Daoy (cell line): Measurements from ENCODE around the genes DOCK8 and SPATA6L.

DNA sequence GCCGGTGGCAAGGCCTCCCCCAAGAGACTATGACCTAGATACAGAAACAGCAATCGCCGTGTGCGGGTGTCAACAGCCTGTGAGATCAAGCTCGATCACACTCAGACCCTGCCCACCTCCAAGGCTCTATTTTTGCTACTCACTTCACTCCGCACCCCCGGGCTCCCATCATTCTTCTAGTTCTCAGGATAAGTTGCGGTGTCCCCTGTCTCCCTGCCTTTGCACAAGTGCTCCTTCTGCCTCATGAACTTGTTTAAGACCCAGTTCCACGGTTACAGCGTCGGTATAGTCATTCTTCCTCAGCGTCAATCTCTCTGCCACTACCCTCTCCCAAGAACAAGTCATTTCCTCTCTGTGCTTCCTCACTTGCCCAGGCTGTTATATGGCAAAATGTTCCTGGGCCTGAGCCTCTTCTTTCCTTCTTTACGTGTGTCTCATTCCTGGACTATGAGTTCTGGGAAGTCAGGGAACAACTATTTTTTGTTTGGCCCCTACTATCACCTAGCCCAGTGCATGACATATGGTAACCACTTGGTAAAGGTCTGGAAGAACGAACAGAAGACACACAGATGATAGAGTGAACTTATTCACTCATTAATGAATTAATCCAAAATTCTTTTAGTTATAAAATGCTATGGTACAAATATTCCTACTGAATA is 5.3 kb upstream of the DOCK8 start:
- RAMPAGE, long total RNA: no peak

DNA sequence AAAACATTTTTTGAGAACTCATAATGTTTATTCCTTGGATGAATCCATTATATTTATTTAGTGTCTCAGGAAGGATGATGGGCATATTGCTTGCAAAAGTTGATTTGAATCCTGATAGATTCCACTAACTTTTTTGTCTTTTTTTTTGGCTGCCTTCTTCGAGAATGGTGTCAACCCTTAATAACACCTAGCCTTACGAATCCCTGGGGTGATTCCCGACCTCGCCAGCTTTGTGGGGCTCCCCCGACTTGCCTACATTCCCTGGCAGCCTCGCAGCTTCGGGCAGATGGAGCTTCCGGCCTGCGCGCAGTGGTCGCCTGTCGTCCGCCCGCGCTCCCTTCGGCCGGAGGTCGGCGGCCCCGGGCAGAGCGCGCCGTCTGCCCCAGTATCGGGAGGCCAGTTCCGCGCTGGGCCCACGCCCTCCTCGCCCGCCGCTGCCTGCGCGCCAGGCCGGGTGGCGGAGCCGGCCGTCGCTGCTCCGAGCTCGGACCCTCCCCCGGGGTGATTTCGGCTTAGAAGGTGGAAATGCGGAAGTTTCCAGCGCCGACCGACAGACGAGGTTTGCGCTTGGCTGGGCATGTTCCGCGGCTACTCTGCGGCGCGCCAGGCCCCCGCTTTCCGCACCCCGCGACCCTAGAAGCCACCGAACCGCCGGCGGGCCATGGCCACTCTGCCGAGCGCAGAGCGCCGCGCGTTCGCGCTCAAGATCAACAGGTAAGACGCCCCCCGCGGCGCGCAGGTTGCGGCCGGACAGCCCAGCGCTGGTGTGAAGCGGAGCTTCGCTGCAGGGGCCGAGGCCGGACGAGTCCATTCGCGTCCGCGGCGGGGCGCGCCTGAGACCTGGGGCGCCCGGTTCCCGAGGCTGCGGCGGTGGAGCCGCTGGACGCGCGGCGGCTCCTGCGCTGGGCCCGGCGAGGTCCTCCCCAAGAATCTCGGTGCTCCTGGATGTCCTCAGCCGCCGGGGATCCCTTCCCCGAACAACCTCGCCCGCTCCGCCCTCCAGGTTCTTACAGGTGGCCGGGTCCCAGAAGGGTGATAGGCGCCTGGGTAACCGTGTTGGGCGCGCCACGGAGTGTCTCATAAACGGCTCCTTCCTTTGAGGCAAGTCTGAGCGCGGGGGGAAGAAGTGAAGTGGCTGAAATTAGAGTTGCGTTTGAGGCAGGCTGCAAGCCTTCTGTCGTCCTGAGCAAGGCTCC is at the start of gene DOCK8:
TSS of gene DOCK8 (plus strand) at position 550 of the 1,196 bp plus-strand sequence.
- RAMPAGE, long total RNA: no peak

GRCh38 chr9:274020-274954 is 59.6 kb downstream of the DOCK8 start:
- RAMPAGE, long total RNA: no peak

DNA sequence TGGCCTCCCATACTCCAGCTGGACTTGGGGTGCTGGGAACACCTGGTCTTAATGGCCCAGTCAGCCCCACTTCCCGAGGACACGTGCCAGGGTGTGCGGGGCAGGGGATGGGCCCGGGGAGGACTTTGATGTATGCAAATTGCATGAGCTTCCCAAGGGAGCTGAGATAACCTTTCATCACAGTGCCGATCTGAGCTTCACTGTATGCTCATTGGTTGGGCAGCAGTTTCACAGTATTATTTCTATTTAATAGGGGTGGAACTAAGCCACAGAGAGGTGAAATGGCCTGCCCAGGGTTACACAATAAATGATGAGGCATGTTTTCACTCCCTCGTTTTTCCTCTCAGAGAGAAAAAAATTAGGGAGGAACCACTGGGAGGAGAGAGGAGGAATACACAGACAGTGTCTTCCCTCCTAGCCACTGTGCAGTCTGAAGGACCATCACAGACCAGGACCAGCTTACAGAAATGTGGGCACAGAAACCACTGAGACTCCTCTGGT is 65.0 kb upstream of the KANK1 start:
- RAMPAGE, long total RNA: no peak

- RAMPAGE, long total RNA: no peak
These were observed 146.0 kb downstream of the KANK1 start for GRCh38 chr9:650421-650883.

DNA sequence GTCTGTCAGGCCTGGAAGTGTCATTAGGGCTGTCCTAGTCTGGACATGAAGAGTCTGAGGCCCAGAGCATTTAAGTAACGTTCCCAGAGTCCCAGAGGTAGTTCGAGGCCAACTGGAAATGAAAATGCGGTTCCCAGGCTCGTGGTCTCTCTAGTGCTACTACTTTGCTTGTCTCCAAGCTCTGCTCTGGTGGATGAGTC is 148.6 kb downstream of the KANK1 start:
- RAMPAGE, long total RNA: no peak

- RAMPAGE, long total RNA: no peak
These were observed 106.7 kb upstream of the DMRT1 start for GRCh38 chr9:734733-735303.

GRCh38 chr9:972435-973352 is 3.8 kb upstream of the DMRT3 start:
- RAMPAGE, long total RNA: no peak

- RAMPAGE, long total RNA: no peak
These were observed 676 bp upstream of the SMARCA2 start for GRCh38 chr9:2014168-2015174.

- RAMPAGE, long total RNA: no peak
These were observed 4.1 kb downstream of the SMARCA2 start for GRCh38 chr9:2019249-2019552.

DNA sequence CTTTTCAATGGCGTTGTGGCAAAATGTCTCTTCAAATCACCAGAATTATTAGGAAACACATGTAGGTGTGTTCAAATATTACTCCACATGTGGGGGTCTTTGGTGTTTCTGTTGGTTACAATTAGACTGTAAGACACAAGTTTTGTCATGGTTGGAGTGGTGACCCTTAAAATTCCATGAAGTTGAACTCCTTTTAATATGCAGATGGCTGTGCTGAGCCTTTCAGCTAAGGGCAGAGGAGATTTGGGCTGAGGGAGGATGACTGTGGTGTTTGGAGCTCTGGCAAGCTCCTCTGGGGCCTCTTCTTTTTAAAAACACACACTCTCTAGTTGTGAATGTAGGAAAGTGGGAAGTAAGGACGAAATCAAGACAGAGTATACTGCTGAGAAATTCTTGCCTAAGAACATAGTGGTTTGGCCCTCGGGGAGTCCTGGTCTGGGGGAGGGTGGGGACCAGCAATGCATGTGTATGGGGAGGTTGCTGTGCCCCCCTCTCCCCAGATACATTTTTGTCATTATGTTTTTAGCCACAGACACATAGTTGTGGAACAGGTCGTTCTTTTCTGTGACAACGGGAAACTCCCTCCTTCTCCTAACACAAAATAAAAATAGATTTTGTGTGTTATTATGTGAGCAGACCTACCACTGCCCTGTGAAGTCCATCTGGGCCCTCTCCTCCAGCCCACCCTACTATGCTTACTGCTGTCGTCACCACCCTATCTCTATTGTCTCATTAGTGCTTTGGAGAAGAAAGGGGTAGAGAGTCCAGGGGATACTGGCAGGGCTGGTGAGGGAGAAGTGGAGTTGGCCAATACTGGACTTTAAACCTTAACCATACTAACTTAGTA is 9.9 kb downstream of the SMARCA2 start:
- RAMPAGE, long total RNA: no peak

- RAMPAGE, long total RNA: no peak
These were observed 284.0 kb downstream of the SMARCA2 start for GRCh38 chr9:2299123-2299600.

- RAMPAGE, long total RNA: no peak
These were observed 1.0 kb downstream of the VLDLR start for GRCh38 chr9:2622328-2623313.

DNA sequence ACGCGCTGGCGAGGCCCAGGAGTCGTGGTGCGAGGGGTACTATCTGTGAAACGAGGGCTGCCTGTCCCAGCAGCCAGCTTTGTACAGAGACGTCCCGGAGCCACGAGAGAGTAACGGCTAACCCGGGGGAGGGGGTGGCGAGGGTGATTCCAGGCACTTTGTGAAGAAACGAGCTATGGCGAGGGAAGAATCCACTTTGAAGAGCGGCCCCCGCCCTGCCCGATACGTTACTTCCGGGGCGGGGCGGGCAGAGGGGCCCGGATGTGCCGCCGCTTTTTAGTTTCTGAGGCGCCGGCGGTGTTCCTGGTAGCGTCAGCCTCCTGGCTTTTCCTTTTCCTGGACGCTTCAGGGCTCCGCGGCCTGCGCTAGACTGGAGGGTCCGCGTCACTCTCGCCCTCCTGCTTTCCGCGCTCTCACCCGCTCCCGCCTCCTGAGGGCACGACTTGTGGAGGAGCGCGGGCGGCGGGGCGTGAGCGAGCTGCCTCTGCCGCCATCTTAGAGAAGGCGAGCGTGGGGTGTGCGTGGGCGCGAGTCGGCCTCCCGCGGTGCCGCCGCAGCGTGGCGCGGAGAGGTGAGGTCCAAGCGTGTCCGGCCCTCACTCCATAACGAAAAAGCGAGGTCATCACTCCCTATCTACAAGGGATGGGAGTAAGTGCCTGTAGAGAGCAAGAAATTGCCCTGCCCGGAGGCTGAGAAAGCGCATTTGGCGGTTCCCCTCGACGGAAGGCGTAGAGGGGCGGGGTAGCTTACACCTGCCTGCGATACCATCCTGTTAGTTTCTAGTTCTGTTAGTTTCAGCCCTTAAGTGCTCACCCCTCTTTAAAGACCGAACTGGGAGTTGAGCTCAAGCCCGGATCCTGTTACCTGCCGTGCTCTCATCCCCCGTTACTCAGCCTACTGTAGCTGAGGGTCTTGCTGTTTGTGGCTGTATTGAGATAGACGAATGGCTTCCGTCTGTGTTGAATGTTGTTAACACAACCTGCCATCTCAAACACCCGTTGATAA is 708 bp upstream of the RFX3 start:
- RAMPAGE, long total RNA: no peak

GRCh38 chr9:4147304-4148503 is 152.2 kb downstream of the GLIS3 start:
- RAMPAGE, long total RNA: no peak

DNA sequence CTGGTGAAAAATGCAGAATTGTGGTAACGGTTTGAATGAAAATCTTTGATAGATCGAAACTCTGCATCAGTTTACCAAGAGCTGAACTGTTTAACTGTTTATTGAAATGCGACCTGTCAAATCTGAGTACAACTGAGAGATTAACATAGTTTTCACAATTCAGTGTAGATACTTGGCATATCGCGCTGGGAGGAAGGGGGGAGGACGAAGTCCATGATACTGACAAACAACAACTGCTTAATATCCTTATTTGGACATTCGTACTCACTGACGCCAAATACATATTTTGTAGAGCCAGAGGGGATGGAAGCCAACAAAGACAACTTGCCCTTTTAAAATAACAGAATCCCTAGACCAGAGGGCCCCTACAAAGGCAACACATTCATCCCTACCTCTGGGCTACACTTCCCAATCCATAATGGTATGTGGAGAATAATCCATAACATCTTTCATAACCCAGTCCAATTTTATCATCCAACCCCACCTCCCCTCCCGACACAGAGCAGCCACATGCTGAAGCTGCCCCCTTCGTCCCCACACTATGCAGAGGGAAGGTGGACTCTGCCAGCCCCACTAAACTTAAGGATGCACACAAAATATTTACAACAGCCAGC is 93.1 kb downstream of the GLIS3 start:
- RAMPAGE, long total RNA: no peak

DNA sequence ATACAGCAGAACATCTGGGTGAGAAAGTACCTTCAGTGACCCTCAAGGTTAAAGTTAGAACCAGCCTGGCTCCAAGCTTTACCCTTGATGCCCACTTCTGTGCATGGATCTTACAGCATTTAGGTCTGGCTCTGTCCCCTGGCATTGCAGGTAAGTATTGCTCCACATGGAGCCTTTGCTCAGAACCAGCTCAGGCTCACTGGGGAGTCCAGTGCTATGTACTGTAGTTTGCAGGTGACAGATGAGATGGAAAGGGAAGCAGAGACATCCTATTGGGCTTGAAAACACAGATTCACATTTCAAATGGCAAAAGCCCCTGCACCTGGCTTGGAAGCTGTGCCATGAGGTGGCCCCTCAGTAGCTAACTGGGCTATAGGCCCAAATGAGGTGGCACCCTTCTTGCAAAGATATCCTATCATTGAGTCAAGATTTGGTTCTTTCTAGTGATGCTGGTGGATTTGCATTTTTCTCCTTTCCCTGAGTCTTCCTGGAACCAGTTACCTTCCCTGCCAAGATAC is 78.1 kb upstream of the PLPP6 start:
- RAMPAGE, long total RNA: no peak

GRCh38 chr9:4596535-4597007 is 65.5 kb upstream of the PLPP6 start:
- RAMPAGE, long total RNA: no peak

DNA sequence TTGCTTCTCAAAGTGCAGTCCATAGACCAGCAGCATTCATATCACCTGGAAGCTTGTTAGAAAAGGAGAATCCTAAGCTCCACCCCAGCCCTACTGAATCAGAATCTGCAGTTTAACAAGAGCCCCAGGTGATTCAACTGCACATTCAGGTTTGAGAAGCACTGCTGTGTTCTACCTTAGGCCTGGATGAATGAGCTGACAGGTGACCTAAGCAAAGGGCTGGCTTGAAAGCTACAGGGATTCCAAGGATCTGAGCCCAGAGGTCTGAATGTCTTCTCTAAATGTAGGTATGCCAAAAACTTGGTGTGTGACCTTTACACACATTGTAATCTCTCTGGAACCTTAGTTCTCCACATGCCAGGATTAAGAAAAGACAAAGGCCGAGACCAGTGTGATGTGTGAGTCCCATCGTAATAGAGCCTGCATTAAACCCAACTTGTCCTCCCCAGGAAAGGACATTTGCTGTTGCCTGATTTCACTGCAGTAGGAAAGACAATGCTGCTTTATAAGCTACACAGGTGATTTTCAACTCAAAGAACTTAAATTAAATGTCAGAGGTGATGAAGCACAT is 41.6 kb upstream of the PLPP6 start:
- RAMPAGE, long total RNA: no peak

- RAMPAGE, long total RNA: no peak
These were observed at the start of gene SPATA6L for GRCh38 chr9:4665957-4666872. Gene SPATA6L (minus strand): TSS chr9:4666480.